Occipital lobe (tissue), 2 donors: ENCODE measurements around a stretch of chr16.

GRCh38 chr16:7303541-7304590 is 1285.0 kb downstream of the RBFOX1 start:
- RAMPAGE, long total RNA: no peak

DNA sequence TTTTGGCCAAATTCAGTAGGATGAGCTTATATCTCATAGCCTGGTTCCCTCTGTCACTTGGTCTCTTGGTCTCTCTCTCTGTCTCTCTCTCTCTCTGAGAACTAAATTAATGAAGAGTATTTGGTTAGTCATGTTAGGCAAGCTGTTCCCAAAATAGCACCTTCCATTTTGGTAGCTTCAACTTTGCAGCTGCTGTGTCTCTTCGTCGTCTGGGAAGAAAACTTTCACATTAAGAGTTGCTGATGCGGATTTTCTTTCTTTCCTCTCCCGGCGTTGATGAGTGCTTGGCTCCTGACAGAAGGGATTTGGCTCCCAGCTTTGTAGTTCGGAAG is 1257.8 kb downstream of the TMEM114 start:
- RAMPAGE, long total RNA: no peak

DNA sequence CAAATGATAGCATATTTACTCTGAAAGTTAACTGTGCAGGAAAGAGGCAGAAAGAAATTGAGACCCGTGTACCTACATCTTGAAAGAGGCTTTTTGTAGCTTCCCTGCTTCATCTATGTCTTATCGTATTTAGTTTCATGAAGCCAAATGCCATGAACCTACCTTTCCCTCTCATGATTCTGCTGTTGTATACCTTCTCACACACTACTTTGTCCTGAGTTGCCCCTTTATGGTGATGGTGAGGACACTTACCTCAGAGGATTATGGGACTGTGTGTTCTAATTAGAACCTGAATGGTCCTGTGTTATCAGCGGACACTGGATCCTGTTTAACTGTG is 914.8 kb downstream of the TMEM114 start:
- RAMPAGE, long total RNA: no peak

DNA sequence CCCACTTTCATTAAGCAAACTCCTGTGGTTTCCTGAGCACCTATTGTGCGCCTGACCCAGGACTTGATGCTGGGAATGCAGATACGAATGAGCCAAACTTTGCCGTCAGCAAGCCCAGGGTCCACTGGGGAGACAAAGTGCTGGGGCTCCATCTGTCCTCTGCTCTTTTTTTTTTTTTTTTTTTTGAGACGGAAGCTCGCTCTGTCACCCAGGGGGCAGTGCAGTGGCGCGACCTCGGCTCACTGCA is 4.7 kb downstream of the METTL22 start:
- RAMPAGE, long total RNA: no peak

DNA sequence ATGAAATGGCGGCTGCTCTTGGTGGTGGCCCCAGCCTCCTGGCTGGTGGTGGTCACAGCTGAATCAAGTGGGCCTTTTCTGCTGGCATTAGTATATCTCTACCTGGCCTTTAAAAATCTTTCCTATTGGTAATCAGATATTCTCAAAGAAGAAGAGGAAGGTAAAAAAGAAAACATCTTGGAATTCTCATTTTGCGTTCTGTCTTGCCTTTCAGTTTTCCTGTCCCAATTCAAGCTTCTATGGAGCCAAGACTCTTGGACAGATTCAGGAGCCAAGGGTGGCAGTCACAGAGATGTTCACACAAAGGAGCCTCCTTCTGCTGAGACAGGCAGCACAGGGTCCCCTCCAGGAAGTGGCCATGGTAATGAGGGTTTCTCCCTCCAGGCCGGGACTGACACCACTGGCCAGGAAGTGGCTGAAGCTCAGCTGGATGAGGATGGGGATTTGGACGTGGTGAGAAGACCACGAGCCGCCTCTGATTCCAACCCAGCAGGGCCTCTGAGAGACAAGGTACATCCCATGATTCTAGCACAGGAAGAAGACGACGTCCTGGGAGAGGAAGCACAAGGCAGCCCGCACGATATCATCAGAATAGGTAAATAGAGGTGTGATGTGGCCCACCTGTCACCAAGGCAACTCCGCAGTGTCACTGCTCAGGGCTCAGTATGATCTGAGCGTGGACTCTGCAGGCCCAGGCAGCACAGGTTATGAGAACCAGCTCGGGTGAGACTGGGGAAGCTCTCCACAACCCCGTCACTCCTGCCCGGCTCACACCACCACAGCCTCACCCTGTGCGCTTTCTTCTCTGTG is 7.2 kb downstream of the METTL22 start:
- RAMPAGE, long total RNA: no peak

DNA sequence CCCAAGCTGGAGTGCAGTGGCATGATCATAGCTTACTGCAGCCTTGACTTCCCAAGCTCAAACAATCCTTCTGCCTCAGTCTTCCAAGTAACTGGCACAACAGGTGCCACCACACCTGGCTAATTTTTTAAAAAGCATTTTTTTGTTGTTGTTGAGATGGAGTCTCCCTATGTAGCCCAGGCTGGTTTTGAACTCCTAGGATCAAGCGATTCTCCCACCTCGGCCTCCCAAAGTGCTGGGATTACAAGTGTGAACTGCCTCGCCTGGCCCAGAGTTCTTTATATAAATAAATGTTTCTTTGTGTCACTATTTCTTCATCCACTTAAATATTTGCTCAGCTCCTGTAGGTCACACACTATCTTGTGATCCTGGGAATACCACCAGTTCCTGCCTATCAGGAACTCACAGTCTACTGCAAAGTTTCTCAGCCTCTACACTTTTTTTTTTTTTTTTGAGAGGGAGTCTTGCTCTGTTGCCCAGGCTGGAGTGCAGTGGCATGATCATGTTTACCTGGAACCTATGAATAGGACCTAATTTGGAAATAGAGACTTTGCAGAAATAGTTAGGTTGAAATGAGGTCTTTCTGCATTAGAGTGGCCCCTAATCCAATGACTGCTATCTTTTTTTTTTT is 6.7 kb downstream of the ABAT start:
- RAMPAGE, long total RNA: no peak

DNA sequence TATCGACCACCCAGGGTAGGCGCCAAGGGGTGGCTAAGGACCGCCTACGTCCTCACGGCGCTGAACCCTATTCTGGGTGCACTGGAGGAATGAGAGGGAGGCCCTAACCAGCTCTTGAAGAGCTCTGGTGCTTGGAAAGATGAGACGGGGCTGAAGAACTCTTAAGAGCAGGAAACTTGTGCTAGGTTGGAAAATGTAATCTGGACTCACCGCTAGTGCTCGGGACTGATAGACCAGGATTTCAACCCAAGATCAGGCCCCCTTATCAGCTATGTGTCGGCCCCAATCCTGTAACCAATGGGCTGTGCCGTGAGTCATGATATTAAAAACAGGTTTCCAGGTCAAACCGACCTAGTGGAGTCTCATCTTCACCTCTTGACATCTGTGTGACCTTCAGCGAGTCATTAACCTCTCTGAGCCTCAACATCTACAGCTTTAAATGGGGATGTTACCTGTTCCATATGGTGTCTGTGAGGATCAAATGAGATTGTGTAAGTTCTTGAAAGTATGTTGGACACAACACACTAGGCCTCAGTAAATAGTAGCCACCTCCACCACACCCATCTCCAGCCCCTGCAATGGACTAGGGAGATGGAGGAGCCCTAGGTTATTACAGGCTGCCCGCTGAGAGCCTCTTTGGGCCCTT is 496 bp downstream of the PMM2 start:
- RAMPAGE, long total RNA: no peak

DNA sequence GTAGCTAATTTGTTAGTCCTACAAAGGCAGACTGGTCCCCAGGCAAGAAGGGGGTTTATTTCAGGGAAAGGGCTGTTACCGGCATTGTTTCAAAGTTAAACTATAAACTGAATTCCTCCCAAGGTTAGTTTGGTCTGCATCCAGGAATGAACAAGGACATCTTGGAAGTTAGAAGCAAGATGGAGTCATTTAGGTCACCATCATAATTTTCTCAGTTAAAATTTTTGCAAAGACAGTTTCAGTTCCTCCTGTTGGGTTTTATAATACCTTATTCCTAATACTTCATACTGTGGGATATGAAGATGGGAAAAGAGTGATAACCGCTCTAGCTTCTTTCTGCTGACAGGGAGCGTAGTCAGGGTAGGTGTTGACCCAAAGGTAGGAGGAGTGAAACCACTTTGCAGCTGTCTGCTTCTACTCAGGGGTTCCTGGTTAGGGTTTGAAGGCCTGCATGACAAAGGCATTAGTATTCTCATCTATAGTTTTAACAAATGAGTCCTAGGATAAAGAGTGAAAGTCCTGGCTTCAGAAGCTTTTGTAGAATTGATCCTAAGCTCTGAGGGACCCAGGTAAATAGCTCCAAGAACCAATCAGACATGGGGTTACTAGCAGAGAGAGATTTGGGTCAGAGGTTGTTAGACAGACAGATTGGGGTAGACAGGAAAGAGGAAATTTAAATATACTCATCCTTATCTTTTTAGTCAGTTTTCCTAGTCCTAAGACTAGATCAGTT is 24.9 kb downstream of the PMM2 start:
- RAMPAGE, long total RNA: no peak

DNA sequence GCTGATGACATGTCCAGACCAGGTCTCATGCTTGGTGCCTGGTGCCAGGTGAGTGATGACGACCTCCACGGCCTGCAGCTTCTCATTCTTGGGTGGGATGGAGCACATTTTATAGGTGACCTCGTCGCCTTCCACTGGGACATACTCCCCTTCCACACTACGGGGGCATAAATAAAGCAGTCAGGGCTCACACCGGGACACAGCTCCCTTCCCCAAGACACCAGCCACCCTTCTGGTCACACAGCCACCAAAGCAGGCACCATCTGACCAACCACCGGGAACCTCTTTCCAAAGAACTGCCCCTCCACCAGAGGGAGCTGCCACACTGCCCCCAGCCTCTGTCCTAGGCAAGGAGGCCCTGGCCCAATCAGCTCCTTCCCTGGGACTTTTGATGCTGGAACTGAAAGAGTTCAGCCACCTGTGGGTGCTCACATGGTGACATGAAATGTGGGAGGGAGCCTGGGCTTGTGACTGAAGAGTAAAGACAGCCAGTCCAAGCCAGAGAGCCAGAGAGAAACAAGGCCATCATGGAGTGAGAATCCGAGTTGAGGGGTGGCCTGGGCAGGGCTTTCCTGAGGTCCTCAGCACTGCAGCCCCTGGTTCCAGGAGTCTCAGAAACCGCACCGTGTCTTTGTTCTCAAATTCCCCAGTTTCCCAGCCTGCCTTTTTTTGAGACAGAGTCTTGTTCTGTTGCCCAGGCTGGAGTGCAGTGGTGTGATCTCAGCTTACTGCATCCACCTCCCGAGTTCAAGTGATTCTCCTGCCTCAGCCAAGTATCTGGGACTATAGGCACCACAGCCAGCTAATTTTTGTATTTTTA is 13.4 kb downstream of the CARHSP1 start:
- RAMPAGE, long total RNA: no peak

DNA sequence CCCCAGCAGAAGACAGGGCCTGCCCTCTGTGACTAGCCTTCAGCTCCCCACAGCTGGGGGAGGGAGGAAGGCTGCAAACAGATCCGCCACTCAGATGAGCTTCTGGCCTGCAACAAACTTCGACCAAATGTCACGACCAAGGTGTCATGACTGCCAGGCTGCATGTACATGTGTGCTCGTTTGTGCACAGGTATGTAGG is 5.0 kb downstream of the CARHSP1 start:
- RAMPAGE, long total RNA: no peak

DNA sequence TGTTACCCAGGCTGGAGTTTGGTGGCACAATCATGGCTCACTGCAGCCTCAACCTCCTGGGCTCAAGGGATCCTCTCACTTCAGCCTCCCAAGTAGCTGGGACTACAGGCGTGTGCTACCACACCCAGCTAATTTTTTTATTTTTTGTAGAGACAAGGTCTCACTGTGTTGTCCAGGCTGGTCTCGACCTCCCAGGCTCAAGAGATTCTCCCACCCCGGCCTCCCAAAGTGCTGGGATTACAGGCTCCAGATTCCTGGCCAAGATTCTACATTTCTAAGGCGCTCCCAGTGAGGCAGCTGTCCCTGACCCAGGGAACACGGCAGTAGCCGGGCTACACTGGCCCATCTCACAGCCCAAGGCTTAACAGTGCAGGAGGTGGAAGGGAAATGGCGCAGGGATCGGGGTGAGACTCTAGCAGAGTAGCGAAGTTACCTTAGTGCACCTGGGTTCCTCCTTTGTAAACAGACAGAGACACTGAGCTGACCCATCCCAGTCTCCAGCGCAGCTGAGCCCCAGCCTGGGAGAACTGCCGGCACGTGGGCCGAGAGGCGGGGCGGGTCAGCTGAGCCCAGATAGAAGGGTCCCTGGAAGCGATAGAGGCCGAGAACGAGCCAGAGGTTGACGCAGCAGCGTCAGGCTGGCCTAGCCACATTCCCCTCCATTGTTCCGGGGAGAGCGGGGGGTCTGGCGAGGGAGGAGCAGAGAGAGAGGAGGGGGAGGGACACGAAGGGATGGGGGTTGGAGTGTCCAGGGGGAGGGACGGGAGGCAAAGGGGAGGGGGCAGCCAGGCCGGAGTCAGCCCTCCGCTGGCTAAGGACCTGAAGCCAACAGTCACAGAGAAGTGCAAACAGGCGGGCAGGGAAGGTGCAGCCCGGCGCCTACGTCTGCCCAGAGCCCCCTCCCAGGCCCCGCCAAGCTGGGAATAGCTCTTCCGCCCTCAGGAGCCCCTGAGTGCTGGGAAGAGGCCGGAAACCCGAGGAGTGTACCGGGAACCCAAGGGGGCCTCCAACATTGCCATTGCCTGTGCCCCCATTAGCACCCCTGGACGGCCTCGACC is 2.5 kb downstream of the CARHSP1 start:
- RAMPAGE, long total RNA: no peak

DNA sequence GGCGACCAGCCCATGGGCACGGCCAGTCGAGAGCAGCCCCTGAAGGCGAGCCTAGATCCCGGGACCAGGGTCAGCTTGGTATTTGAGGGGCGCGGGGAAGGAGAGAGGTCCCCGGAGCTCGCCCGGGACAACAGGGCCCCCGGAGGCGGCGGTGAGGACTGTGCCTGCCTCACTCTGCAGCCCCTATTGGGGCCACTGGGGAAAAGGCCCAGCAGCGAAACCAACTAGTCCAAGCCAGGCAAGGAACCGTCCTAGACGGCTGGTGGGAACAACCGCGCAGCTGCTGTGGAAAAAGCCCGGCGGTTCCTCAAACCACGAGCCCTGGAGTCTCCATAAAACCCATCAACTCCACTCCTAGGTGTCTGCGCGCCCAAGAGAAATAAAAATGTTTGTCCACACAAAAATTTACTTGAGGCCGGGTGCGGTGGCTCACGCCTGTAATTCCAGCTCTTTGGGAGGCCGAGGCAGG is 864 bp upstream of the CARHSP1 start:
- RAMPAGE, long total RNA: no peak

GRCh38 chr16:8885562-8885955 is 3.4 kb downstream of the LITAFD start:
- RAMPAGE, long total RNA: no peak

DNA sequence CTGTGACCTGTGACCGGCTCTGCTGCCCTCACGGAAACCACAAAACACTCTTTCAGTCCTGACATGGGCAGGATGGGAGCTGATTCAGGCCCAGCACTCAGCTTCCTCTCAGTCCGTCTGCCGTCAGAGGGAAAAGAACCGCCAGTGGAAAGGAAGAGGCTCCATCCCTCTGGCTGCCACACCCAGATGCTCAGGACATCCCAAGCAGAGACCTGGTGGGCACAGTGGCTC is 25.8 kb upstream of the USP7 start:
- RAMPAGE, long total RNA: no peak

- RAMPAGE, long total RNA: no peak
Observed at GRCh38 chr16:9051194-9051882, 40.1 kb upstream of the HAPSTR1 start.

DNA sequence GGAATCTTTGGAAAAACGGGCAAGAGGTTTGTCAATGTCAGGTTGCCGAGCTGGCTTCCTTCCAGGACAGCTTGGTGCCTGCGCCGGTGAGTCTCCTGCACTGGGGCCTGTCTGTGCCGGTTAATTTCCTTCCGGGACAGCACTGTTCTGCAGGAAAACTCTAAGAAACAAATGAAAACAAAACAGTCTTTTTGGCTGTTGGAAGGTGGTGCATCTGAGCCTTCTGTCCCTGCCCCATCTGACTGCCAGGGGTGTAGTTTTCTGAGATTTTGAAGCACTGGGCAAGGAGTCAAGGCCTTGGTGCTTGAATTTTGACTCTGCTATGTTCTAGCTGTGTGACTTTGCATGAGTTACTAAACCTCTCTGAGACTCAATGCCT is 210.8 kb downstream of the HAPSTR1 start:
- RAMPAGE, long total RNA: no peak

GRCh38 chr16:9365023-9365782 is 273.8 kb downstream of the HAPSTR1 start:
- RAMPAGE, long total RNA: no peak

DNA sequence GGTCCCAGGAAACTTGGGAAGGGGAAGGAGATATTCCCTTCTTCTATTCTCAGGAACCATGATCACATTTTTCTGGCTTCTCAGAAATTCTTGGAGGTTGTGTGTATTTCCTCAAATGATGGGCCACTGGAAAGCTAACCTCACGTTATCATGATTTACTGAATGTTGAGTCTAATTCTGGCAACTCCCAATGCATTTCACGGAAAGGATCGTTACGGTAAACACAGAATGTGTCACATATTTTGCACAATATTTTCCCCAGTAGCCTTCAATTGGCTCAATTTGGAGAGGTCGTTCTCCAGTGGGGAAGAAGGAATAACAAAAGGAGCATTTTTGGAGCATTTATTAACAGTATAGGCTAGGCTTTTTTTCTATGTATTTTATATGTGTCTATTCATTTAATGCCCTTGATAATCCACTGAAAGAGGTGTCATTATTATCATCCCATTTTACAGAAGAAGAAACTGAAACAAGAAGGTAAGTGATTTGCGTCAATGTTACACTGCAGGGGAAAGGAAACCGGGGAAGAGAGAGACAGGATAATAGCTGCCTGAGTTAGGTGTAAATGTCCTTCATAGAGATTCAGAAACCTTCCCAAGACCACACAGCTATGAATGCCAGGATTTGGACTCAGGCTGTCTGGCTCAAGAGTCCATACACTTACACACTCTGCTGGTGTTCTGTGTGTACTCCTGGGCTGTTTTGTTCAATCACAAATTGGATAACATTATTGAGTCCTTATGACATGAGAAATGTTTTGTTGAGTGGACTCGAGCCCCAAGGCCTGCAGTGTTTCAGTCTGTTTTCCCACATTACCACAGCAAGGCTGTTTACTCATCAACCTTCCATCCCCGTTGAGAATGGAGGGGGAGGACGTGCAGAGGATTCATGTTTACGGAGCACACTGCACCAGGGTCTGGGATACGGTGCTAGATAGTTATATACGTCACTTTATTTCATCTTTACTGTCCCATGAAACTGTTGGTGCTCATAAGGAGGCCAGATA is 450.6 kb downstream of the HAPSTR1 start:
- RAMPAGE, long total RNA: no peak

DNA sequence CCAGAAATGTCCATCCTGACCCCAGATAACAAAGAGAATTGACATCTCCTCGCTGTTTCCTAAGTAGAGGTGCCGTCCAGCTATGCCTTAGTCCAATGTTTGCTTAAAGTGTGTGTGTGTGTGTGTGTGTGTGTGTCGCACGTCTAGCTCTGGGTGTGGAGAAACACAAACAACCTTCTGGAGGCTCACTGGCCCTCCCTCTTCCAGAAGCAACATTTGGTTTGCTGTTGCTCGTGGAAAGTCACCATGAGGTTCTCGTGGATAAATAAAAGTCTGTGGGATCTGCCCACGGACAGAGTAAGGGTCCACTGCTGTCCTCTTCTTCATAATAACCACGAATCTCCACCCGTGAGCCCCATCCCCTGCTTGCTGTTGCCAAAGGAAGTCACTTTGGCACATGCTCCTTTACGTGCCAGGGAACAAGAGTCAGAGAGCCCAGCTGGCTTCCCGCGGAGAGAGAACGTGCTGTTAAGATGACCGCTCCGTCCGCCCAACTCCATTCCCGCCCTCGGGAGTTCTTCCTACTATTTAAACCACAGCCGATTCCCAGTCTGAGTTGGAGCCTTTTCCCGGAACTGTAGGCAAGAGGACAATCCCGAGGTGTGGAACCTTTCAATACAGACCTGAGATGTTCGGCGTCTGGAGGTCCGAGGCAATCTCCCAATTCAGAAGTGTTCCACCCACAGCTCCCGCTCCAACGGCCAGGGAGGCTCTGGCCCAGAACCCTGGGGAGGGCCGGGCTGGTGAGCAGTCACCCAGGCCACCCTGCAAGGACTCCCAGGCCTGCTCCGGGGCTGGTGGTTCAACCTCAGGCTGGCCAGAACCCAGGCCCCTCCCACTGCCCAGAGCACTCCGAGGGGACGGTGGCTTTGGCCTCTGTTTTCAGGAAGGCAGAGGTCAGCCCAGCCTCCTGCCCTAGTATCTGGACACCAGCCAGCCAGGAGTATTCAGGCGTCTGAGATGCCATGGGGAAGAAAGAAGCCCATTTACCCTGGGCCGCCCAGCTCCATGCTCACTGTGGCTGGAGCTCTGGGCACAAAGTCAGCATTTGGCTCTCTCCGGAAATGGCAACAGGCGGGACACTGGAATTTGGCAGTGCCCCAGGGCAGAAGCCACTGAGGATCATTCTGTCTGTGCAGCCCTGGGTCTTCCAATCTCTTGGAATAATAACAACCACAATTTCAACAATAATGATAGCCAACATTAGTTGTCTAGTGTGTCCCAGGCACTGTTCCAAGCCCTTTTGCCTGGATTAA is 21.6 kb downstream of the EMP2 start:
- RAMPAGE, long total RNA: no peak

GRCh38 chr16:10569566-10570081 is 10.8 kb downstream of the EMP2 start:
- RAMPAGE, long total RNA: no peak